M059J (cell line): ENCODE measurements around a stretch of chr18.

DNA sequence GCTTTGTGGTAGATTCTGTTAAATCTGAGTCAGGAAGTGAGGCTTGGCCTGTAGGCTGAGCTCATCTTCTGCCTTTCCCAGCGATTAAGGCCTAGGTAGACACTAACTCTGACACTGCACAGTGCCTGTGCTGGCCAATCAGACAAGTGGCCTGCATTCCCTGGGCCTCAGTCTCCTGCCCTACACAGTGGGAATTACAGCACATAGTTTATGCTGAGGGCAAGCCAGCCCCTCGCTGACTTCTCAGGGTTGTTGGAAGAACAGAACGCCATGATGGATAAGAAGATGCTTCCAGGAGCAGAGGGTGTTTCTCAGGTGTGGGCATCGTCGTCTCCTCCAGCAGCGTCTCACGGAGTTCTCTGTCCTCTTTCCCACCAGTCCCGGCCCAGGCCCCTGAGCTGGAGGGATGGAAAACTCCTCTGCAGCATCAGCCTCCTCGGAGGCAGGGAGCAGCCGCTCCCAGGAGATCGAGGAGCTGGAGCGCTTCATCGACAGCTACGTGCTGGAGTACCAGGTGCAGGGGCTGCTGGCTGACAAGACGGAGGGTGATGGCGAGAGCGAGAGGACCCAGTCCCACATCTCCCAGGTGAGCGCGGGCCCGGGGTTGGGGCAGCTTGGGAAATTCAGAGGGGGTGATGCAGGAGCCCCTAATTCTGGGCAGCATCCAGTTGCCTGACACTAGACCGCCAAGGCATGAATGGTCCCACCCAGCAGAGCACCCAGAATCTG lies 80.5 kb downstream of the CTIF start:
- RAMPAGE, long total RNA, result no peak

DNA sequence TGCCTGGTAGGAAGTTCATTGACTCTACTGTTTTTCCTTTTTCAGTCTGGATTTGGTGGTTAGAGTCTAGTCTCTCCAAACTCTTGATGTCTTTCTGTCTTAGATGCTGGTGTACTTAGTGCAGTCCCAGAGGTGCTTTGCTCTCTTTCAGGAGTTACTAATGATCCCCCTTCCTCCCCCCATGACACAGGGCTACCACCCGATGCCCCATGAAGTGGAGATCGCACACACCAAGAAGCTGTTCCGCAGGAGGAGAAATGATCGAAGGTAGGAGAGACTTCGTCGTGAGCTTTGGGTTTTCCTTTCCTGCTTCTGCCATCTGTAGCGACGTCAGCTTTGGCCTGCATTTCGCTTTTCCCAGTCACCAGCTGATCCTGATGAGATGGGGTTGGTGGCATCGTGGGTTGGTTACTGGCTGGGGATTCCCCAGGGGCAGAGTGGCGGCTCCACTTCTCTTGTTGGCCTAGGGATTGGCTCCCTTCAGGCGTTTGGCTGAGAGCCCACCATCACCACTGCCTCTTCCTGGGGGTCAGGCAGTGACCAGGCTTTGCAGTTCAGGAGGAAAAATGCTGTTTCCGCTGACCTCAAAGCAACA lies 172.7 kb downstream of the CTIF start:
- RAMPAGE, long total RNA, result no peak

DNA sequence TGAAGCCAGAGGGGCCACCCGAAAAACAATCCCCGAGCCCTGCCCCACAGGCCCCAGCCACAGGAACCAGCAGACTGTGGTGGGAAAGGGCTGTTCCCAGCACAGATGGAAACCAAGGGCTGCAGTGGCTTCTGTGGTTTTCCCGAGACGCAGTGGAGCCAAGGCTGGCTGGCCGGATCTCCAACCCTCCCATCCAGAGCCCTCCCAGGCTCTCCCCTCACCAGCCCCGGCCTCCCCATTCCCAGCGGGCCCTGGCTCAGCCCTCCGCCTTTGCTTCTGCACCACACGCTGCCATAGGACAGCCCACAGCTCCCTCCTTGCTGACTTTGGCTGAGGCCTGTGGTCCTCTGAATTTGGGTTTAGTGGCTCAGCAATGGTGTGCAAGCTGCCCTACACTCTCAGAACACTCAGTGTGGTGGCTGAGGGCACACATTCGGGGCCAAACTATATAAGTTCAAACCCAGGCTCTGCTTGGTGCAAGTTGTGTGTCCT lies 200.2 kb downstream of the SMAD7 start:
- RAMPAGE, long total RNA, result no peak

- RAMPAGE, long total RNA, result no peak
Measured at GRCh38 chr18:48868402-48868761, 82.4 kb downstream of the SMAD7 start.

GRCh38 chr18:48902975-48903831 lies 47.6 kb downstream of the SMAD7 start:
- RAMPAGE, long total RNA, result no peak

DNA sequence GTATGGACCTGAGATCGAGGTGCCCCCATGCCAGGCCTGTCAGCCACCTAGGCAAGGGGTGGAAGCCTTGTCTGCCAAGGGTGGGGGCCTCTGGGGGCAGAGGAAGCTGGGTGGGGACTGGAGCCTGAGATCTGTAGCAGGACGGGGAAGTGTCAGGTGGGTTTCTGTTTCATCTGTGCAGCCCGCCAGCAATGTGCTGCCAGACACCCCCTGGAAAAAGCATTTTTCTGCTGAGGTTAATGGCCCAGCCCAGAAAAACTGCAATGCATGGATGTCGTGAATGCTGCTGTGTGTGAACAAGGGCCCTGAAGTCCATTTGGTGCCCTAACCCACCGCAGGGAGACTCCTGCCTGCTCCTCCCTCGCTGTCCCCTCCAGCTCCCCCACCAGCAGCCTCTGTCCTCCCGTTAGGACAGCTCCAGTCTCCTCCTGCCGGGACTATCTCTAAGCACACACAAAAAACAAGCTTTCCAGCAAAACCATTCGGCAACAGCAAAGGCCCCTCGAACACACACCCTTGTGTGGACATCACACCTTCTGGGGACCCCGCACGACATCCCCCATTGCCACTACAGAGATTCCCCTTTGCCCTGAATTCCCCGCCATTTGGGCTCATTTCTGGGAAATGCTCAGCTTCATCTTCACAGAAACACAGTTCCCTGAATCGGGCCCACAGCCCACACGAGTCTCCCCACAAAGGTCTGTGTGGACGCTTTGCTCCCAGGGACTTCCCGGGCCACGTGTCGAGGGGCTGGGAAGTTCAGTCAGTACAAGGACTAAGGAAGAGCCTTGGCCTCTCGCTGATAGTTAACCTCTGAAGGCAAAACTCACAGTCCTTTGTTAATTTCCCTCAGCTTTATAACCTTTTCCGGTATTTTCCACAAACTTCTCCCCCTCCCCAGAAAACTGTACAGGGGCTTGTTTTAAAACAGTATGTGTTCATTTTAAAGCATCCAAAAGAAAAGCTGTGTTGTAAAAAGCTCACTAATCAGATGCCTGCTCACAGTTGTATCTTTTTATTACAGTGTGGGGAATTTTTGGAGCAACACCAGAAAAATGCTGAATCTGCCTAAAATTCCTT lies 26.1 kb downstream of the SMAD7 start:
- RAMPAGE, long total RNA, result no peak

GRCh38 chr18:48926257-48927122 lies 24.3 kb downstream of the SMAD7 start:
- RAMPAGE, long total RNA, result no peak

GRCh38 chr18:48927677-48928225 lies 23.0 kb downstream of the SMAD7 start:
- RAMPAGE, long total RNA, result no peak

GRCh38 chr18:48932756-48933536 lies 17.8 kb downstream of the SMAD7 start:
- RAMPAGE, long total RNA, result no peak

DNA sequence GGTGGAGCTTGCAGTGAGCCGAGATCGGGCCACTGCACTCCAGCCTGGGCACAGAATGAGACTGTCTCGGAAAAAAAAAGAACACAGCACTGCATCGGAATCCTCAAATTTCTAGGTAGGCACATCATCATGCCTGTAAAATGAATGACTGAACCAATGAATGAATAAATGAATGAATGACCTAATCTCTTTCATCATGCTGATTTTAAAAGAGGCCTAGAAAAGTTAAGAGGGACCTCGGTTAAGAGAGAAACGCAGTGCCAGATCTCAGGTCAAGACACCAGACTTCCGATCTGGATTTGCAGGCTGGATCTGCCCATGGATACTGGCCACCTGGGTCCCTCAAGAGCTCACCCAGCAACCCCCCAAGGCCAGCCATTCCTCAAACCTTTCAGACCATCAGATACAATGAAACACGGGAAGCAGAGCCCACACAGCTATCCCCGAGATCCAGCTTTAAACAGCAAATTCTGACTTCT lies 5.3 kb downstream of the SMAD7 start:
- RAMPAGE, long total RNA, result no peak

DNA sequence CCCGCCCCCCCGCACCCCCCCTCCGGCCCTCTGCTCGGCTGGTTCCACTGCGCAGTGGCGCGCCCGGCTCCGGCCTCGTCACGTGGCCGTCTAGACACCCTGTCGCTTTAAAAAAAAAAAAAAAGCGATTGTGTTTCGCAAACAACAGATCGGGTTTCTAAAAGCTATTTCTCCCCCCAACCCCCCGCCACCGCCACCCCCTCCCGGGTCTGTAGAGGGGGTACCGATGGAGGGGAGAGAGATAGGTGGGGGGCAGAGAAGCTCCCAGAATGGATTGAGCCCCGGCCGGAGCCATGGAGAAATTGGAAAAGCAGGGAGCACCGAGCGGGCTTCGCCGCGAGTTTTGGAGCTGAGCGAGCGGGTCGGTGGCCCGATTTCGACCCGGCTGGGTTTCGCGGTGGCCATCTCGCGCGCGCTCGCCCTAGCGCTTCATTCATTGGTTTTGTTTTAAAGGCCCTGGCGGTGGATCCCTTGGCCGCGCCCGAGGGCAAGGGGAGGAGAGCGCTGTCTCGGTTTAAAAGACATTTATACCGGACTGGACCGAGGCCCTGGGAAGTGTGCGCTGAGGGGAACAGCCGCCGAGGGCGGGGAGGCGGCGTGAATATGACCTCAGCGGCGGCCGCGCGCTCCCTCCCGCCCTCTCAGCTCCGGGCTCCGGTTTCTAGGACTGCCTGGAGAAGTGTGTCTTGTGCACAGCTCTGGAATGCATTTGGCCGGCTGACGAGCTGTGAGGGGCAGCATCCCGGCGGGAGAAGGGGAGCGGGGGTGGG lies 1.6 kb upstream of the SMAD7 start:
- RAMPAGE, long total RNA, result no peak

DNA sequence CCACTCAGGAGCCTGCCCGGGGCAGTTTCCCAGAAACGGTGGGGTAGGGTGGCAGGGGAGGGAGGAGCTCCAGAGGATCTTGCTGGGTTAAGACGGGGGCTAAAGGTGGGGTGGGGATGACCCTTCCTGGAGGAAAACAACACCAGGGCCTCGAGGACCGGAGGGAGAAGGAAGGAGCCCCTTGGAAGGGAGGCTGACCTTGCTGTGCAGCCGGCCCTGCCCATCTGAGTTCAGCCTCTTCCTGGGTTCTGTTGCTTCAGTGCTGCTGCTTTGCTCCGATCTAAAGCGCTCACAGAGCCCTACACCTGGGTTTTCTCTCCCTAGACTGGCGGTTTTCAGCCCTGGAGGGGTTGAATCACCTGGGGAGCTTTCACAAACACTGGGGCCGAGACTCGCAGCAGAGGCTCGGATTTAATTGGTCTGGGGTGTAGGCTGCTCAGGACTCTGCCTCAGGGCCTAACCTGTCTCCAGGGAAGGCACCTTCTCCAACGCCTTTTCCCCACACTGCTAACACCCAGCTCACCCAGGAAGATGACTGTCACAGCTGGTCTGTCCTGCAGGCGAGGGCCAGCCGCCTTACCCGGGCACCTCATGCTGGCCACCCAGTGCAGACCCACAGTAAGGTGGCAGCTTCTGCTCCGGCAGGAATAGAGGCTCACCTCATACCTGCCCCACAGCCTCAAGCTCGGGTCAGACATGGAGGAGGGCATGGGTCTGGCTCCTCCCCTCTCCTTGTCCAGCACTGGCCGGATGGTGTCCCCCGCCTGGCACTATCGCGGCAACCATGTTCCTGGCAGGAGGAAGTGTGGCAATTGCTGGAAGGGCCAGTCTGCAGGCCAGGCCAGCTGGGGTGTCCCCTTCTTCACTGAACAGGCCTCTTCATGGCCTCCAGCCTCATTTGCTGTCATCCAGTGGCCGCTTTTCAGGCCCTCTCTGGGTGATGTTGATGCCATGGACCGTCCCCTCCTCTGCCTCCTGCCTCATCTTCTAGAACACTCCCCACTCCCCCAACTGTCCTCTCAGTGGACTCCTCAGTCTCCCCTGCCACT lies 41.1 kb upstream of the SMAD7 start:
- RAMPAGE, long total RNA, result no peak

GRCh38 chr18:49093996-49094687 lies 143.4 kb upstream of the SMAD7 start:
- RAMPAGE, long total RNA, result no peak

DNA sequence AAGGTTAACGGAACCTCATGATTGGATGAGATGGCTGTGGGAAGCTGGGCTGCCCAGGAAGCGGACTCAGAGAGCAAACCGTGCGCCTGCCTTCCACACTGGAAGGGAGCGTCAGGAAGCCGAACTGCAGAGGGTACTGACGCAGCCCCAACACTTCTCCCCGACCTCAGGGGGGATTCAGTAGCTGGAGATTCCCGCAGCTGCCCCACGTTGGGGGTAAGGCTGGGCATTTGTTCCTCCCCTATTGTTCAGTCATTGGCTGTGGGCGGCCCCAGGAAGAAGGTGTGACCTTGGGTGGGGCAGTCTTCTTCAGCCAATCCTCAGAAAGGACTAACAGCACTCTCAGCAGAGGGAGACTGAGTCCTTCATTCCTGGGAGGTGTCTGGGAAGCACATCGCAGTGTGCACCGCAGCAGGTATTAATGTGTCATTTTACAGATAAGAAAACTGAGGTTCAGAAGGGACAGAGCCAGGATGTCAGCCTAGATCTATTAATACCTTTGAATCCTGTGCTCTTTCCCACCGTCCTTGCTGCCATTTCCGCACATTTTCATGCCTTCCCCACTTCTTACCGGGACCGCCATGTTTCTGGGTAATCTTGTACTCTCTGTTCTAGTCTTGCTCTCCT lies 6.9 kb upstream of the RPL17 start:
- RAMPAGE, long total RNA, result no peak

DNA sequence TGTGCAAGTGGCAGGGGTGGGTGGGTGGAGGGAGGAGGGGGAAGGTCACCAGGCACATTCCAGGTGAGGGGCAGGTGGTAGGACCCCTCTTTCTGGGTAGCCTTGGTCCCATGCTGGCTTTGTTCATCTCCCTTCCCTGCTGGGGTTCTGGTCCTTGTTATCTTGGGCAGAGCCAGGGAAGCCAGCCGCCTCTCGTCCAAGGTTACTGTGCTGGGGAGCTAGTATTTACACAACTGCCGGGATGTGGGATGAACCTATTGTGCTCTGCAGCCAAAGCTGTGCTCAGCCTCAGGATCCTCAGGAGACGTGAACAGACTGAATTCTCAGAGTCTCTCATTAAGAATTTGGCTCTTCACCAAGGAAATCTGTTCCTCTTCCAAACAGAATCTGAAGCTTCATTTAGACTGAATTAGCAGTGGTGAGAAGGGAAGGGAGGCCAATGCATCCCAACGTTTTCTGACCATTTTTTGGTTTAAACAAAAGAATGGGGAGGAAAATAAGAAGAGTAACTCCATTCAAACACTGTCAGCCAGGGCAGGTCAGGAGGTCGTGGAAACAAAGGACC lies 107.0 kb downstream of the LIPG start:
- RAMPAGE, long total RNA, result no peak

DNA sequence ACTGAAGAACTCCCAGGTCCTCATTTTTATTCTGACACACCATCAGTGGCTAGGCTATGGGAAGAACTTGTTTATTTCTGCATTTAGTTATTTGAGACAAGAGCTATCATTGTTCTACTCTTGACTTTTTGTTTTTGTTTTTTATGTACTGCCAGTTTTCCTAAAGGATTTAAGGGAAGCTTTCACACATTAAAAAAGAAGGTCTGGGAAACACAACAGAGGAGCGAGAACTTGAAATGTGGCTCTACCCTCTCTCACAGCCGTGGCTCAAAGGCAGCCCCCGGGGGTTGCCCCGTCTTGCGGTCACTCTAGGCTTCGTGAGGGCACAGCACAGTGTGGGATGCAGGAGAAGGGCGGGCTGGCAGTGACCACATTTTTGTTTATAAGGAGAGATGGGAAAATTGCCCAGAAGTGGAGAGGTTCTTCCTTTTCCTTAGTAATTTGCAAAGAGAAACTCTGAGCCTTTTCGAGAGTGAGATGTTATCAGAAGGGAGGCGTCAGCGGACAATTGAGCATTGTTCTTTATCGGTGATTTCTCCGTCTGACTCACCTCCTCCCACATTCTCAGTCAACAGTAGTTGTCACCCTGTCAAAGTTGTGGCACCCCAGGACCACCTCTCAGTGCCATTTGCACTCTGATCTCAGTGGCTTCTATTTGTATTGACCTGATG lies 89.8 kb downstream of the ACAA2 start:
- RAMPAGE, long total RNA, result no peak

- RAMPAGE, long total RNA, result no peak
Measured at GRCh38 chr18:49724160-49724680, 89.1 kb downstream of the ACAA2 start.

DNA sequence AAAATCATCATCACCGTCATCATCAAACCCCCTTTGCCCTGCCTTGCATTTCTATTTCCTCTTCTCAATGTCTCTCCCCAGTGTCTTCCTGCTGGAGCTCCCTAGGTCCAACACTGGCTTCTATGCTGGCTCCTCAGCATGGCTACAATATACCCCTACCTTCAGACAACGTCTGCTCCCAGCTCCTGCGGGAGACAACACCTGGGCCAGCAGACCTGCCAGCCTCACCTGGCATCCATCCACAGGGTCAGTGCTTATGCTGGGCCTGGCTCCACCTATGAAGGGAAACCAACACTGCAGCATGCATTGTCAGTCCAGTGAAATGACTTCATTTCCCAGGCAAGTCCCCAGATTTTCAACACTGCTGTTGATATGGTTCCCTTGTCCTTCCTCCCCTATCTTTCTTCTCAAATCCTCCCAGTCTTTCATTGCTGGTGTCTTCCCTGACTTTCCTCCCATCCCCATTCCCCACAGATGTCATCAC lies 98.2 kb downstream of the MYO5B start:
- RAMPAGE, long total RNA, result no peak

DNA sequence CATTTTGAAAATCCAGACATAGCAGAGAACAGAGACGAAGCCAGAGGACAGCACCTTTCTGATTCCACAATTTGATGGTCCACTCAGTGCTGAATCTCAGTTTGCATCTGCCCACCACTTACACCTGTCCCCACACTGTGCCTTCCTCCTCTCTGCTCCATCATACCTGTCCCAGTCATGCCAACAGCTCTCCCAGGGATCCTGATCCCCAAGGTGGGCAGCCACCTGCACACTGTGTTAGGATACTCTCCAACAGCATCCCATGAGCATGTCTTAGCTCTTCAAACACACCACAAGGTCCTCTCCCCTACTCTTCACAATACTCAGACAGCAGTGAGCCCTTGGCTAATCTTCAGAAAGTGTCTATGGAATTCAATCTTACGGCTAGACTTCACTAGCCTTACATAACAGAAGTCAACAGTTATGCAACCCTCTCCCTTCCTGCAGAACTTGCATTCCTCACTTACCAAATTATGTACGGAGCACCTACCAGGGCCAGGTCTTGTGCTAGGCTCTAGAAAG lies 79.9 kb downstream of the MYO5B start:
- RAMPAGE, long total RNA, result no peak

GRCh38 chr18:50135084-50135629 lies 59.8 kb downstream of the MYO5B start:
- RAMPAGE, long total RNA, result no peak